MCF 10A (cell line): Measurements from ENCODE around the gene FRY.

DNA sequence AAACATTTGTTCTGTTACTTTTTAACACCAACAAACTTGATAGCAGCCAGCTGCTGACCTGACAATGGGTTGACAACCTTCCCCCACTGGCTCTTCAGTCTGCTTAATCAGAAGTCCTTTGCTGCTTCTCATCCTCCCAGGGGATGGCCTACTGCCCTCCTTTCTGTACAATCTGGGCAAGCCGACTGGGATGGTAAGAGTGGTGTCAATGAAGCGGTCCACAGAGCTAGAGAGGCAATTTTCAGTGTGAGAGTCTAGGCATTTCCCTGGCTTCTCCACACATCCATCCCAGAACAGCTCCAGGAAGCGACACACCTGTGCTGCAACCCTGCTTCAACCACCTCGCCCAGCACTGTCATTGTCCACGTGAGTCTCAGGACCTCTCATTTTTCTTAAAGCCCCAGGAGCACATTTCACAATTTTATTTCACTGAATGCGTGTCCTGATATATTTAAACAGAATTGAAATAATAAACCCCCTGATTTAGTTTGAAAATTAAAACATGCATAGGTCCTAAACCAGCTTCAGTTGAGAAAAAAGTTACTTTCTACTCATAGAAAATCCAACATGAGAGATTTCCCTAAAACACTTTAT, 15.5 kb upstream of the UBL3 start:
- PRO-cap: unidirectional peak, minus-strand start at position 313 of the sequence
- RRBS: no CpG with 5 or more reads among the region's 6 CpGs

- PRO-cap: no peak
- RRBS: no CpG with 5 or more reads among the region's 19 CpGs
These were observed 198.5 kb downstream of the KATNAL1 start for GRCh38 chr13:30108604-30109413.

- PRO-cap: bidirectional peak, plus-strand start at chr13:30421612, minus-strand start at chr13:30421614; bidirectional peak, plus-strand start at chr13:30422419, minus-strand start at chr13:30422228
- RRBS: no CpG with 5 or more reads among the region's 64 CpGs
These were observed 575 bp upstream of the UBE2L5 start for GRCh38 chr13:30421503-30422333.

DNA sequence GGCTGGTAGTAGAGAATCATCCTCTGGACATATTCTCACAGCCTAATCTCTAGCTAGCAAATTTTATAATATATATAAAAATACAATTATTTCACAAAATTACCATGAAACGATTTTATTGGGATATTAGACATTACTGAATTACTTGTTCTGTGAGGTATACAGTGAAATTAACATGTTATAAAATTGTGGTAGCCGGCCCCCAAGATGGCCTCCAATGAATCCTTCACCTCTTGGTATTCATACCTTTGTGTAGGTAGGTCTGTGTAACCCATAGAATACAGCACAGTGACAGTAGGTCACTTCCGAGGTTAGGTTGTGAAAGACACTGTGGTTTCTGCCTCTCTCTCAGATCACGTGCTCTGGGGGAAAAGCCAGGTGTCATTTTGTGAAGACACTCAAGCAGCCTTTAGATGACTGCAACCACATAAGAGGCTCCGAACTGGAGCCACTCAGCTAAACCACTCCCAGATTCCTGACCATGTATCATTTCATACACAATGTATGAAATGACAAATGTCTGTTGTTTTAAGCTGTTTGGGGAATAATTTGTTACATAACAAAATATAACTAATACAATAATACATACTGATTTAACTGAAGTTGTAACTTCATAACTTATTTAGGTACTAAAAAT, 9.9 kb upstream of the USPL1 start:
- PRO-cap: no peak
- RRBS: no CpG with 5 or more reads among the region's 5 CpGs

DNA sequence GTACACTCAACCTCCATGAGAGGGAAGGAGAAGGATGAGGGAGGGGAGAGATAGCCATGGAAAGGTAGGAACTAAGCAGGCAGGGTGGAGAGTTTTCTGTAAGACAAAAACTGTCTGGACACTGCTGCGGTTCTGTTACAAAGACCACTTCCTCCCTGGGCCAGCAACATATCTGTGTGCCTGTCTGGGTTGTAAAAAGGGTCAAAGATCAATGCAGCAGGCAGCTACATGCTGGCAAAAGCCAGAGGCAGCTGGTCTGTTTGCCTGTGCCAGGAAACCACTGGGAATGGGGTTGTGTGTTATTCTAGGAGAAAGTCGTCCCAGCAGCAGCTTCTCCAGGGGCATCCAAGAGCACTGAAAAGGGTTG, 11.0 kb downstream of the ALOX5AP start:
- PRO-cap: no peak
- RRBS: no CpG with 5 or more reads among the region's 2 CpGs

DNA sequence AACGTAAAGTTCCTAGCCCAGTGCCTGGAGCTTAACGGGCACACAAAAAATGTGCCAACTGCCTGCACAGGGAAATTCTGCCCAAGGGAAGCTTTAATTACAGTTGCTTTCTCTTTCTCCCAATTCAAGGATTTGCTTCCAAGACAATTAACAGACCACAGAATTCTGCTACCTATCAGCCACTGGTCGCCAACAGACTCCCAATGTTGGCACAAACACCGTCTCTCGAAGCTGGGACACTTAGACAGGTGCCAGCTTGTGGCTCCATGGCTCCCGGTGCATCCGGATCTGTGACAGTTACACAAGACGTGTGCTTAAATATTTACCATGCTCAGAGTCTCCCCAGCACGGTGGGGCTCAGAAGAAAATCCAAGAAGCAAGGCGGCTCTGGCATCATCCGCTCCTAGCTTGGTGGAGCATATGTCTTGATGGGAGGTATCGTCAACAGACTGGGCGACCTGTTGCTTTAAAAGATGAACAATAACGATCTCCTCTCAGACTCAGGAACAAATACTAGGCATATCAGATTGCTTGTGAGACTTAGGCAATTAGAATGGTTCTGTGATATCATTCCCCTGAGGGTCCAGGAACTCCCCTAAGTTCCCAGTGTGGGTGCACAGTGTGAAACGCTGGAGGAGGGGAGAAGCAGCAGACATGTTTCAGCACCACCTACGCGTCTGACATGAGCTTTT, 61.5 kb downstream of the ALOX5AP start:
- PRO-cap: no peak
- RRBS: no CpG with 5 or more reads among the region's 17 CpGs

- PRO-cap: no peak
- RRBS: no CpG with 5 or more reads among the region's 4 CpGs
These were observed 25.3 kb upstream of the MEDAG start for GRCh38 chr13:30880560-30881311.

DNA sequence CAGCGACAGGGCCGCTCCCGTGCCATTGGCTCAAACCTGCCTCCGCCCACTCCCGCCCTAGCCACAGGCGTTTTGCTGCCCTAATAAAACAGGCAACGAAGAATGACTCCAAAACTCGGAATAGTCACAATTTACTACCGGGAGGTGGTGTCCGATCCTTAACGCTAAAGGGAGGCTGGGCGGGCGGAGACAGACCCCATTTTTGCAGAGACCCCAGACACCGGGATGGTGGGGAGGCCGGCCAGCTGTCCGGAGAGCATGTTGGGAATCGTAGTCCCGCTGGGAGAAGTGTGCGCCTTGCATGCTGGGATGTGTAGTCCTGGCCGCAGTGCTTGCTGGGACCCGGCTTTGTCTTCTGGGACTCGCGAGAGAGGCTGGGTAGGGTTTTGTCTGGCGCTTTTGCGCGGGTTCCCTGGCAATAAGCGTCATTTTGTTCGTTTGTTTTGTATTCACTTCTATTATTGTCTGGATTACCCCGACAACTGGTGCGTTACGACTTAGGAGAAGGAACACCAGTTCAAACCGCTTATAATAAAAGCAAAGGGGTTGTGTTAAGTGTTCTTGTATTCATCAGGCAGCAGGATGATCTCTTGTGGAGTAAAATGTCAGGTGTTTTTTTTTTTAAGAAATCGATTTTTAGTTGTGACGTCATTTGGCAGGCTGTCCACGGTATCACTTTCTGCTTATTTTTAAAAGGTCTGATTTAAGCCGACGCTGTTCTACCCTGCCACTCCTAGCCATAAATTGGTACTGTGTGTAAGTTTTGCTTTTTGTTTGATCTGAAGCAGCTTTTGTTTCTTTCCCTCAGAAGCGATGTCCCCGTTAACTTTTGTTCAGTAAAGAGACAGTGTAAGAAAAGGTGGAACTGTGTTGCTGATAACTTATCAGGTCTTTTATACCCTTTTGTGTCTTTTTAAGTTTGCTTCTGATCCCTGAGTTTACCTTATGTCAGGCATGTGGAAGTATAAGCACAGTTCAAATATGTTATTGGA, 689 bp upstream of the HSPH1 start:
- PRO-cap: bidirectional peak, plus-strand start at position 49 of the sequence, minus-strand start outside the sequence; bidirectional peak, plus-strand start at position 388 of the sequence, minus-strand start at position 258 of the sequence
- RRBS: 1% methylated on average over 9 of the region's 39 CpGs

DNA sequence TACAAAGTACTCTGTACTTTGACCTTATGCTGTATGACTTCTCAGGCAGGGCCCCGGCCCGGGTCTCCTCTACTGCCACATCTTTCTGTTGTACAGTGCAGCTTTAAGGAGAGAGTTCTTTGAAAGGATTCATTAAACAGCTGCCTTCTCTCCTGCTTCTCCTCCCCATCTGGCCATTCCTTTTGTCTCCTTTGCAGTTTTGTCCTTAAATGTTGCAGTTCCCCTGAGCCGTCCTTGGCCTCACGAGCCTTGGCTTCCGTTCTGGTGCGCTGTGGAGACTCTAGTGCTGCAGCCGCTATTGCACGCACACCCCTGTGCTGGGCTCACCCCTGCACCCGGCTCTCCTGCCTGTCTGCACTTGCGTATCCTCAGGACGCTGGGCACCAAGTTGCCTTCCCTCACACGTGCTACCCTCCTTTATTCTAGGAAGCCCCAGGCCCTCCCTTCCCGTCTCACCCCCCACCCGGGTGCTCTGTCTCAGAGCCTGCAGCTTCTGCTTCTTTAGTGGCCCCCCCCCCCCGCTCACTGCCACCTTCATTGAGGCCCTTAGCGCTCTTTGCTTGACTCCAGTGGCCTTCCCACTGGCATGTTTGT, 8.4 kb downstream of the B3GLCT start:
- PRO-cap: no peak
- RRBS: no CpG with 5 or more reads among the region's 16 CpGs

- PRO-cap: no peak
- RRBS: no CpG with 5 or more reads among the region's 15 CpGs
These were observed 9.4 kb downstream of the B3GLCT start for GRCh38 chr13:31208916-31209893.

GRCh38 chr13:31372253-31372607, 172.5 kb downstream of the B3GLCT start:
- PRO-cap: no peak
- RRBS: no CpG with 5 or more reads among the region's 3 CpGs

DNA sequence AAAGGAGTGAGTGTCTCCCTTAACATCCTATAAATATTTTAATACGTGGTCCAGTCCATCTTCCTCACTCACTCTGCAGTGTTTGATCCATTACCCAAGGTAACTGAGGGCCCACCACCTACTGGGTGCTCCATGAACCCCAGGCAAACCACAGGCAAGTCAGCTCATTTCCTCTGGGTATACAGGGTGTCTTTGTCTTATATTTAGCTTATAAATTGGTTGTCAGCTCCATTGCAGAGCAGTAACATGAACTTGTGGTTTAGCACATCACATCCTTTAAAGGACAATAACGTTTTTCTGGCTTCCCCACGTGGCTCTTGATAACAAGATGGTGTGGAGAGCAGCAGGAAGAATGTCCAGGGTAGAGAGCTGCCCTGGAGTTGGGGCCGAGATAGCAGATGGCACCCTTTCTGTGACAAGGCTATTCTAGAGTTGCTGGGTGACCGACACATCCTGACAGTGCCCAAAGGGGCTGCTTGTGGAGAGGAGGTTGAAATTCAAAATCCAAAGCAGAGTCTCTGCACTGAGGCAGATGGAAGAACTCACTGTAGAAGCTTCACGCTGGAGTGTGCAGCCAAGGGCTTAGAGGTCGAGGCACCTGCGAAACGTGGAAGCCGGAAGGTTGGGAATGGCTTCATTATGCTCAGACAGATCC, 133.2 kb upstream of the FRY start:
- PRO-cap: no peak
- RRBS: no CpG with 5 or more reads among the region's 10 CpGs

GRCh38 chr13:31957205-31957756, 74.3 kb upstream of the FRY start:
- PRO-cap: no peak

DNA sequence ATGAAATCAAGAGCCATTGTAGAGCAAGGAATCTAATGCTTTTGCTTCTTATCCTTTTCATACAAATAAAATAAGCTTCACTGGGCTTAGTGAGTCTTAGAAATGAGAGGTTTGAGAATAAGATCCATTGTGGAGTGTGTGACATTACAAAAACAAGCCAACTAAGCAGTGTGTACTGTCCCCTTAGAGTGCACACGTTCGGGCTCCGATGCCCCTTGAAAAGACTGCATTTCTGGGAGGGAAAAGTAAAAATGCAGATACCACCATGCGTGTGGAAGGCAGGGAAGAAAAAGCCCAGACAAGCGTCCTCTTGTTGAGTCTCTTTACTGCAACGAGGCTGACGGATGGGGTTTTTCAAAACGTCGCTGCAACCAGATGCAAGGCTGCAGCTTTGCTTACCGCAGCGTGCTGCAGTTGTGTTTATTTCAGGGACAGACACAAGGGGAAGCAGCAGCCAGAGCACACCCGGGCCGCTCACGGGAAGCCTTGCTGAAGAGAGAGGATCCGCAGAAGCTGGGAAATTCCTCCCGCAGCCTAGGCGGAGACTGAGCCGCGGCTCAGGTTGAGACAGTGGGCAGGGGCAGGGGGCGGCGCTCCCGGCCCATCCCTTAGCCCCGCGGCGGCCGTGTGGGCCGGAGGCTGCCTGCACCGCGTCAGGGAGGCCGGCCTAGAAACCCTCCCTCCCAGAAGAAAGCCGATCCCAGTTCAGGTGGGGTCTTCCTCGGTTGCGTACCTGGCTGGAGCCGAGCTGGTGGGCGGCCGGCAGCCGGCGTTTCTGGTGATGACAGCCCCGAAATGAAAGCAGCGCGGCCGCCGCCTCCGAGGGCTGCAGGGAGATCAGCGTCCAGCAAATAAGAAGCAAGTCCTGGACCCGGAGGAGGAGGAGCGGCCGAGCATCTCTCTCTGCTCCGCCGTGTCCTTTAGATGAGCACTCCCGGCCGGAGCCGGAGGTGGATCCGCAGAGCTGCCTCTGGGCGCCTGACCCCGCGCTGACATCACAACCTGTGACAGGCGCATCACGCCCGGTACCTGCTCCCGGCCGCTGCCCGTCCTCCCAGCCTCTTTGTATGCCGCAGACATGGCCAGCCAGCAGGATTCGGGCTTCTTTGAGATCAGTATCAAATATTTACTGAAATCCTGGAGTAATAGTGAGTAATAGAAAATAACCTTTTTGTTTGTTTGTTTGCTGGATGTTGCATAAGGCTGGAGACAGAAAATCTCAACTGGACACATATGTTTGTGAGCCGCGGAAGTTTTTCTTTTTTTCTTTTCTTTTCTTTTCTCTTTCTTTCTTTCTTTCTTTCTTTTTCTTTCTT, at the start of gene FRY:
TSS of gene FRY (plus strand) at position 1,057 of the 1,316 bp plus-strand sequence.
- PRO-cap: bidirectional peak, plus-strand start at position 423 of the sequence, minus-strand start at position 433 of the sequence; bidirectional peak, plus-strand start at position 611 of the sequence, minus-strand start at position 478 of the sequence; bidirectional peak, plus-strand start at position 923 of the sequence, minus-strand start at position 922 of the sequence
- RRBS: 3% methylated on average over 16 of the region's 67 CpGs

- PRO-cap: no peak
- RRBS: no CpG with 5 or more reads among the region's 1 CpG
These were observed 119.1 kb downstream of the FRY start for GRCh38 chr13:32150600-32151181.

DNA sequence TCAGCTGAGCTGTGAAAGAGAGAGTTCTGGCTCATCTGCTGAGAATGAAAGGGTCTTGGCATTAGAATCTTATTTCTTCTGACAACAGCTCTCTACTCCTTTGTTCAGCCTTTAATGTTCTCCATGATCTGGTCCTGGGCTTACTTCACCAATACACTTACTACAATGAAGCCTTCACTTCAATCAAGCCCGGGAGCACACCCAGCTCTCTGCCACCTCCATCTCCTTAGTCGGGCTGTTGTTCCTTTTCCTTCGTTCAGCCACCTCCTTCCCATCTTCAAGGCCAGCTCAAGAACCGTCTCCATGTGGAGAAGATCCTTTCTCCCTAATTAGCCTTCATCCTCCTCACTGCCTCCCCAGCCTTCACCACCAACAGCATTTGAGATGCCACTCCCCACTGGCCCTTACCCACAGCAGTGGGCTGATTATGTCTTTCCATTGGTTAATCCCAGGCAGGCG, 3.9 kb downstream of the N4BP2L1 start:
- PRO-cap: no peak
- RRBS: no CpG with 5 or more reads among the region's 5 CpGs

GRCh38 chr13:32780429-32780693, 194.1 kb downstream of the PDS5B start:
- PRO-cap: no peak
- RRBS: no CpG with 5 or more reads among the region's 3 CpGs

DNA sequence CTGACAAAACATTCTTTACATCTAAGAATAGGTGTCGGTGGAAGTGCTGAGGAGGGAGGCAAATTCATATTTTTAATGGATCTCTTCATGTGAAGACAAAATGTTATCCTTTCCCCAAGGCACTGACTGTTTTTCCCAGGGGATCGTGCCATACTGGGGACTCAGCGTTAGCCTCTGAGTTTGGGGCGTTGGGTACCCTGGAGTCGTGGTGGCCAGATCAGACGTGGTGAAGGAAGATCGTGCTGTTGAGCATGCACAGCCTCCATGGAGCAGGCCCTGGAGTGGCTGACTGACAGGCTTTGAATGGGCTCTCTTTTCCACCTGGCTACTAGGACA, 126.6 kb upstream of the KL start:
- PRO-cap: no peak
- RRBS: no CpG with 5 or more reads among the region's 7 CpGs

- PRO-cap: no peak
- RRBS: no CpG with 5 or more reads among the region's 1 CpG
These were observed 86.5 kb downstream of the STARD13 start for GRCh38 chr13:33199144-33199369.

DNA sequence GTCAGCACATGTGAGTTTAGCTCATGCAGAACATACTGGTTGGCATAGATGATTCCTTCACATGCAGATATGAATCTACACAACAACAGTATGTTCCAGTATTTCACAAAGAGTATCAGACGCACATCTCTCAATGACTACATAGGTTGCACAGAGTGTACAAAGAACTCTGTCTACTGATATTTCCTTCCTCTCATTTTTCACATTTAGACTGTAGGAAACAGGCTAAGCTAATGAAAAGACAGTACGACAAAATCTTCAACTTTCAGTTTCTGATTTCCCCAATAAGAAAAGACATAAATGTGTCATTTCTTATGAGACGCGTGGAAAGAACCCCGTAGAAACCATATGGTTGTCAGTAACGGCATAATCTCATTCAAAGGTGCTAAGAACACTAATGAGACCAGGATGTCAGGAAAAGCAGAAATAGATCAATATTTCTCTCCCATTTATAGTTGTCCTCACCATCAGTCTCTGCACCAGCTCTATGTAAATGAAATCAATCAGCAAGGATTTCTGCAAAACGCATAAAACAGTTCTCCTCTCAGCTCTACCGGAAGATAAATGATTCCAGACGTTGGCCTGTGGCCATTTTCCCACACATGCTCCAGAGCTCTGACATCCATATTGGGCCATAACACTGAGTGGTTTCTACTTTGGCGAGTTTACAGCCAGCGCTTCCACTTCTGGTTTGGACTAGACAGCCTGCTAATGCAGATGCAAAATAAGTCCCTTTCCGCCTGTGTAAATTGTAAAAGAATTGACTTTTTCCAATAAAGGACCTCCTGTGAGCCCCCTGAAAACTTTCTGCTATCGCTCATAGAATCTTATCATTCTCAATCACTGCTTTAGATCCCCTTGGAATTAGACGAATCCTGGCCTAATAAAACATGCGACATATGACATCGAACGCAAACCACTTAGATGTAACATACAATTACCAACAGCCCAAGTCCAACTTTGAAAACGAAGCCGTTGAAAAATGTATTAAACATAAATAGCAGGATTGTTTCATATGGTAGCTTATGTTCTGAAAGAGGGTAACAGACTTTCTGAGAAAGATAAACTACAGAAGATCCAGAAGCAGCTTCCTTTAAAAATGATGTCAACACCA, 81.0 kb downstream of the STARD13 start:
- PRO-cap: no peak
- RRBS: no CpG with 5 or more reads among the region's 19 CpGs